ENCODE measurements around a stretch of chr14.

GRCh38 chr14:71584165-71584918 is 264.1 kb downstream of the SIPA1L1 start:
- RRBS = no CpG with 5 or more reads among the region's 2 CpGs

- RRBS = no CpG with 5 or more reads among the region's 1 CpG
Measured at GRCh38 chr14:71591819-71592311, 271.6 kb downstream of the SIPA1L1 start.

DNA sequence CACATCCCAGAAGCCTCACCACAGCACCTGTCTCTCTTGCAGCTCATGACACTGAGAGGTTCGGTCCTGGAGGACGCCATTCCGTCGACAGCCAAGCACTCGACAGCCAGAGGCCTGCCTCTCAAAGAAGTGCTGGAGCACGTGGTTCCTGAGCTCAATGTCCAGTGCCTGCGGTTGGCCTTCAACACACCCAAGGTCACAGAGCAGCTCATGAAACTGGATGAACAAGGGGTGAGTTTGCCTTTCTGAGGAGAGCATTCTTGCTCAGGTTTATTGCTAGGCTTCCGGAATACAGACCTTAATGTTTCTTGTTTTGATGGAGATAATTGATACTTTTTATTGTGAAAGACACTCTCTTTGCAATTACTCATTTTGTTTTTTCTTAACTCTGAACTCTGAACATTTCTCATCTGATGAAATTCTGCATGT is 303.7 kb downstream of the SIPA1L1 start:
- RRBS = no CpG with 5 or more reads among the region's 8 CpGs

- RRBS = no CpG with 5 or more reads among the region's 18 CpGs
Measured at GRCh38 chr14:71982014-71982437, 49.8 kb downstream of the RGS6 start.

GRCh38 chr14:72619166-72619628 is 274.7 kb downstream of the DPF3 start:
- RRBS = 97% methylated on average over 2 of the region's 9 CpGs

GRCh38 chr14:72849405-72849744 is 44.5 kb downstream of the DPF3 start:
- RRBS = 55% methylated on average over 5 of the region's 8 CpGs

GRCh38 chr14:72907908-72908346 is 14.0 kb upstream of the DPF3 start:
- RRBS = no CpG with 5 or more reads among the region's 5 CpGs

GRCh38 chr14:72927037-72927376 is 743 bp downstream of the DCAF4 start:
- RRBS = no CpG with 5 or more reads among the region's 14 CpGs

- RRBS = no CpG with 5 or more reads among the region's 6 CpGs
Measured at GRCh38 chr14:73059407-73059685, 1.0 kb downstream of the RBM25 start.

DNA sequence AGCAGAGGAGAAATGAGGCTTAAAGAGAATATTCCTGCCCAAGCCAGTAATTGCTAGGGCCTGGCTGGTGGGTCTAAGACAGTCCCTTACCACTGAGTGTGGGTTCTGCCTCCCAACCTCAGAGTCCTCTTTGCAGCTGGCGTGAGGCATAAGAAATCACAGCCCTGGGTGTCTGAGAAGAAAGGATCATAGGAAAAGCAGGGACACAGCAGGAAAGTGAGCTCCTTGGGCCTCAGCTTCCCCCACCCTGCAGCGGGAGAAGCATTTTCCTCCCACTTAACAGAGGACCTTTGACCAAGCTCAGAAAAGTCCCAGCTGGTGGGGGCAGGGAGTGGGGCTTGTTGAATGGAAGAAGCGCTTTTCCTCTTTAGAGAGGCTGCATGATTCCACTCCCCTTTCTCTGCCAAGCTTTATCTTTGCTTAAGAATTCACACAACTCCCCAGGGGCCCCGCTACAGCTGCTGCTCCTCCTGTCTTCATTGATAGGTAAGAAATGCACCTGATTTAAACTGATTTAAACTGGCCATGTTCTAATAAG is 1.9 kb upstream of the PAPLN start:
- RRBS = no CpG with 5 or more reads among the region's 4 CpGs

GRCh38 chr14:73428257-73428839 is 30.0 kb downstream of the NUMB start:
- RRBS = no CpG with 5 or more reads among the region's 5 CpGs

- RRBS = no CpG with 5 or more reads among the region's 15 CpGs
Measured at GRCh38 chr14:73490605-73490878, 191 bp upstream of the RIOX1 start.

- RRBS = 3% methylated on average over 39 of the region's 90 CpGs
Measured at GRCh38 chr14:73491255-73491992, 691 bp downstream of the RIOX1 start.

GRCh38 chr14:73536262-73536487 is 768 bp upstream of the ACOT1 start:
- RRBS = no CpG with 5 or more reads among the region's 5 CpGs

- RRBS = no CpG with 5 or more reads among the region's 89 CpGs
Measured at GRCh38 chr14:73537219-73538185, 559 bp downstream of the ACOT1 start.

- RRBS = no CpG with 5 or more reads among the region's 6 CpGs
Measured at GRCh38 chr14:73549891-73550480, 8.8 kb downstream of the HEATR4 start.

DNA sequence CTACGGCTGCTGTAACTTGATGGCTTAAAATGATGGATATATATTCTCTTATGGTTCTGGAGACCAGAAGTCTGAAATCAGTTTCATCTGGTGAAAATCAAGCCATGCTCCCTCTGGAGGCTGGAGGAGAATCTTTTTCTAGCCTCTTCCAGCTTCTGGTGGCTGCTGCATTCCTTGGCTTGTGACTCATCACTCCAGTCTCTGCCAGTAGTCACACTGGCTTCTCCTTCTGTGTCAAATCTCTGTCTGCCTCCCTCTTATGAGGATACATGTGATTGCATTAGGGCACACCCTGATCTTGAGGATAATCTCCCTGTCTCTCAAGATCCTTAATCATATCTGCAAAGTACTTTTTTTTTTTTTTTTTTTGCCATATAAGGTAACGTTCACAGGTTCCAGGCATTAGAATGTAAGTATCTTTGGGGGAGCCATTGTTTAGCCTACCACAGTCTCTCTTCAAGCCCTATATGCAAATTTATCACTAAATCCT is 17.7 kb downstream of the DNAL1 start:
- RRBS = no CpG with 5 or more reads among the region's 2 CpGs

DNA sequence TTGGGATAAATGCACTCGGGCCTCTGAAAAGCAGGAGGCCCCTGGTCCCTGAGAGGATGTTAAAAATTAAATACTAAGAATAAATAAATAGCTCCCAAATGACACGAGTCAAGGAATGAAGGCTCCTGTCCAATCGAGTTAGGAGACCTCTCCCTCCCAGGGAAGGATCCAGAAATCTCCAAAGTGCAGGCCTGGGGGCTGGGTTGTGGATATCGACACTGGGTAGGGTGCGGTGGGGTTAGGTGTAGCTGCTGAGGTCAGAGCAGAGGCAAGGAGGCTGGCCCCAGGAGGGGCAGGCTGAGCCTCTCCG is 3.4 kb upstream of the PNMA1 start:
- RRBS = no CpG with 5 or more reads among the region's 6 CpGs

DNA sequence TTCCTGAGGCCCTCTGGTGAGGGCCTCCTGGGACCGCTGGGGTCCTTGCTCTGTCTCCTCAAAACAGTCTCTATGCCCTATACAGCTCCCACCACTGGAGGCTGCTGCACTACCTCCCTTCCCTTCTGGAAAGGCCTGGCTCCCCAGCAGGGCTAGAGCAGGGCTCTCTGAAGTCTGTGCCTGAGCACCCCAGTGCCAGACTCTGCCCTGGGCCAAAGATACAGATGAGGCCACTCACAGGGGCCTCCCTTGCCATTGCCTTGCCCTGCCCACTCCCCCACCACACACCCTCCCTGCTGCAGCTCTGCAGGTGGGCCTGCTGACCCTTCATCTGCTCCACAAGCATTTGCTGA is 13.6 kb downstream of the MIDEAS start:
- RRBS = no CpG with 5 or more reads among the region's 1 CpG

- RRBS = no CpG with 5 or more reads among the region's 55 CpGs
Measured at GRCh38 chr14:73758303-73759238, 1.5 kb downstream of the MIDEAS start.